Lower leg skin (tissue), 2 donors: ENCODE measurements around a stretch of chr10.

DNA sequence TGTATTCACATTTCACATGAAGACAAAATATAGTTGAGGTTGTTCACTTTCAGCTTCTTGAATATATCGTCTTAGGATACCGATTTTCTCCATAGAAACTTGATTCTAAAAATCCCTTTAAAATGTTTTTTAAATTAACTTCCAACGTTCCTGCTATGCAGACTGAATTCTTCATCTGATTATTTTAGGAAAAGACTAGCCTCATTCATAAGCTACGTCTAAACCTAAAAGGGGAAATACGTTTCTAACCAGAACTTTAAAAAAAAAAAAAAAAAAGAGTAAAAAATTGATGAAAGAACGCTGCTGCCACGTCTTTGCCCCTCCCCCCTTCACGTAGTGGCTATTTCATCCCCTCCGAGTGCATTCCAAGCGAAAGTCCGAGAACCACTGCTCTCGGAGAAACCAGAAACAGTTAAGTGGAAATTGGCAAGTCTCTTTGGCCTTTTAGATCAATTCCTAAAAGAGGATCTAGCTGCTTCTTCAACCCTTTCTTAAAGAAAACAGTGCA is 1.3 kb downstream of the P4HA1 start:
- PRO-cap: bidirectional peak, plus-strand start at position 372 of the sequence, minus-strand start at position 177 of the sequence
- RAMPAGE, long total RNA, 2 experiments: no peak in any of the 2 experiments

- PRO-cap: unidirectional peak, plus-strand start at chr10:73412989; unidirectional peak, plus-strand start at chr10:73413424; bidirectional peak, plus-strand start at chr10:73413637, minus-strand start at chr10:73413697
- RAMPAGE, long total RNA, 2 experiments: no peak in any of the 2 experiments
Observed at GRCh38 chr10:73412716-73413915, 742 bp downstream of the ANXA7 start.

GRCh38 chr10:73506117-73506869 is 10.5 kb upstream of the PPP3CB start:
- PRO-cap: no peak
- RAMPAGE, long total RNA, 2 experiments: no peak in any of the 2 experiments

DNA sequence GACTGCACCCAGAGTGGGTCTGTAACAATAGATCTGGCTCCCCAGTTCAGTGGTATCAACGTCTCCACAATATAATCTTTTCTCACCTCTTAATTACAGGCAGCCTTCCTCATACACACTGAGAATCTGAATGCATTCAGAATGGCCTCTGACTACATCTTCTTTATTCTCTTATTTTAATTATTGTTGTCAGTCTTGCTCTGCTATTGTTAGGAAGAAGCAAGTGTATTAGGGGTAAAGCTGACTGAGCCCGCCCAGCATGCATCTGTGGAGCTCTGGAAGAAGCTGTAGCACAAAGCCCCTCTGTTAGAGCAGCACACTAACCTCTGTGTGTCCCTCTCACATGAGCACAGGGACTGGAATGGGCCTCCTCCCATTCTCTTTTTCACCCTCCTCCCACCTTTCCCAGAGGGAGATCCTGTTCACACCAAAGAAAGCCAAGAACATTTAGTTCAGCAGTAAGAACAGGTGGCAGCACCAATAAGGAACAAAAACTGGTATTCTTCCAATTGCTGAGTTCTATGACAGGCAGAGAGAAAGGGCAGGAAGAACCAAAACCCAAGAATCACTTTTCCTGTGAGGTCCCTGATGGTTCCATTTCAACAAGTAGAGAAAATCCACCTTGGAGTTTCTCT is 37.9 kb downstream of the USP54 start:
- PRO-cap: no peak
- RAMPAGE, long total RNA, 2 experiments: no peak in any of the 2 experiments

- PRO-cap: unidirectional peak, minus-strand start at chr10:73576337
- RAMPAGE, long total RNA, 2 experiments: start-site peak on the minus strand in 1 of 2 experiments, at chr10:73576323-73576346 at its widest, 38 reads per replicate
Observed at GRCh38 chr10:73575491-73576971, 15.1 kb downstream of the USP54 start.

DNA sequence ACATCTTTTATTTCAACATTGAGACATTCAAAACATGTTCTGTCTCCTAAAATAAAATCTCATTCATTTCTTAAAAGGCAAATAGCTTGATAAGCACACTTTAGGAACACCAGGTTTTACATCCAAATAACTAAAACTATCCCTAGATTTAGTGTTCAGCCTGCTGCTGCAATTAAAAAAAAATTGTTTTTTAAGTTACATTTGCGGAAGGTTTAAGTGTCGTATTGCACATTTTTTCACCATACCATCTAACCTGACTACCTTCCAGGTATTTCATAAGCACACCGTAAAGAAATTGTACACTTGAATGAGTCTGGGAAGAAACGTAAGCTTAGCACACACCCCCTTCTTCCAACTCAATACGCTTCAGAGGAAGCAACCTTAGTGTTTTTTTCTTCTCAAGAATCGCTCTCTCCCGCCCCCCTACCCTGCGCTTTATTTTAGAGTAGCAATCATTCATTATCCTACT is 16.4 kb downstream of the MYOZ1 start:
- PRO-cap: no peak
- RAMPAGE, long total RNA, 2 experiments: no peak in any of the 2 experiments

- PRO-cap: bidirectional peak, plus-strand start at chr10:73647745, minus-strand start at chr10:73647748
- RAMPAGE, long total RNA, 2 experiments: no peak in any of the 2 experiments
Observed at GRCh38 chr10:73647115-73647951, 6.1 kb upstream of the MYOZ1 start.

DNA sequence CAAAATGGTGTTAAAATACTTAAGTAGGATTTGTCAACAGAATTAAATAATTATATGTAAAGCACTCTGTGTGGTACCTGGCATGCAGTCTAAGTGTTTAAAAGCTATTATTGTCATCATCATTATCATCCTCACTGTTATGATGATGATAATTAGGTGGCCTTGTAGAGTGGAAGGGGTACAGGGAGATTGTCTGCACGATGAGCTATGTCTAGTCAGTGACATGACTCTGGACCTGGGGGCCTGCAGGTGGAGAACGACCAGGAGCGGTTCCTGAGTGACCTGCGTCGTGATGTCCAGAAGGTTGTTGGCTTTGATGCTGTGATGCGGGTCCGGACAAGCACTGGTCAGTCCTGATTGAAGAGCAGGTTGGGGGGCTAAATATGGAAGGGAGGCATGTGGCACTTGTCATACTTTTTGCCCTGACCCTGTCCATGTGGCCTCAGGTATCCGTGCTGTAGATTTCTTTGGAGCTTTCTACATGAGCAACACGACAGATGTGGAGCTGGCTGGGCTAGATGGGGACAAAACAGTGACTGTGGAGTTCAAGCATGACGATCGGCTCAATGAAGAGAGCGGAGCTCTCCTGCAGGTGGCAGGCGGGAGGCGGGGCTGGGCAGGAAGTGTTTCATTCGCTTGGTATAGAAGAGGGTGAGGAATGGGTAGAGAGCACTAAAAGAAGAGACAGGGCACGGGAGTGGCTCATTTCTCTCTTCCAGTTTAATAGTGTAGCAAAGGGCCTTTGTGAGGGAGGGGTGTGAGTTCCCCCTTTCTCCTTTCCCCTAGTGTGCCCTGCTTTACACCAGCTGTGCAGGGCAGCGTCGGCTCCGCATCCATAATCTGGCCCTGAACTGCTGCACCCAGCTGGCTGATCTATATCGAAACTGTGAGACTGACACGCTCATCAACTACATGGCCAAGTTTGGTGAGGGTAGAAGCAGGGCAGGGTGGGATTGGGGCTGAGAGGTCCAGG is 3.2 kb upstream of the FUT11 start:
- PRO-cap: no peak
- RAMPAGE, long total RNA, 2 experiments: no peak in any of the 2 experiments

DNA sequence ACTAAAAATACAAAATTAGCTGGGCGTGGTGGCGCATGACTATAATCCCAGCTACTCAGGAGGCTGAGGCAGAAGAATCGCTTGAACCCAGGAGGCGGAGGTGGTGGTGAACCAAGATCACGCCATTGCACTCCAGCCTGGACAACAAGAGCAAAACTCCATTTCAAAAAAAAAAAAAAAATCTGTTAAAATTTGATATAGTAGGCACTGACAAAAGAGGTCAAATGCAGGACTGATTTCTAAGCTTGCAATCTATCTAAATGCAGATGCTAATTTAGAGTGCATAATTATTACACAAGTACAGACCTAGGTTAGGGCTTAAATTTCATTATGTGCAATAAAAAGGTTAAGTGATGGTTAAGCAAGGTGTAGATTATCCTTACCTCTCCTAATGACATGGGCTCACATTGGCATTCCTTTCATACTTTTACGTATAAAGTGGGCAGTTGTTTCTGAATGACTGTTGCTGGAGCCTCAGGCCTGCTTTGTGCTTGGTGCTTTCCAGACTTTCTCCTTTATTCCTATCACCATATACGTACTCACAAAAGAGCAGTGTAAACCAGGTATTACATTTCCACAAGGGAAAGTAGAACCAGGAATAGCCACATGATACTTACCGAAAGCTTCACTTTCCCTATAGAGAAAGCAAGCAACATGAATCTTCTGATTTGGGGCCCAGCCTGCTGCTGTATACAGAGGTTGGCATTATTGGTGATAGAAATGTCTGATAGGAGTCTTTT is 2.3 kb upstream of the CHCHD1 start:
- PRO-cap: no peak
- RAMPAGE, long total RNA, 2 experiments: no peak in any of the 2 experiments

- PRO-cap: no peak
- RAMPAGE, long total RNA, 2 experiments: no peak in any of the 2 experiments
Observed at GRCh38 chr10:73873354-73874095, 830 bp downstream of the CAMK2G start.

- PRO-cap: no peak
- RAMPAGE, long total RNA, 2 experiments: no peak in any of the 2 experiments
Observed at GRCh38 chr10:73910034-73910414, 908 bp upstream of the PLAU start.

DNA sequence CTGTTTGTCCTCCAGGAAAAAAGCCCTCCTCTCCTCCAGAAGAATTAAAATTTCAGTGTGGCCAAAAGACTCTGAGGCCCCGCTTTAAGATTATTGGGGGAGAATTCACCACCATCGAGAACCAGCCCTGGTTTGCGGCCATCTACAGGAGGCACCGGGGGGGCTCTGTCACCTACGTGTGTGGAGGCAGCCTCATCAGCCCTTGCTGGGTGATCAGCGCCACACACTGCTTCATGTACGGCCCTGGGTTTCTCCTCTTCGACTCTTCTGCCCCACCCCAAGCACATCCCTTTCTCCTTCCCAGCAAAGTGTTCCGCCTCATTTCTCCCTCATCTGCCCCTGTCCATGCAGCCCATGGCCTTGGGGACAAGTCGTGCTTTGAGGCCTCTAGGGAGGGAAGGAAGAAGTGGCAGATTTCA is 2.6 kb downstream of the PLAU start:
- PRO-cap: no peak
- RAMPAGE, long total RNA, 2 experiments: no peak in any of the 2 experiments

GRCh38 chr10:73949072-73949467 is 38.1 kb downstream of the PLAU start:
- PRO-cap: no peak
- RAMPAGE, long total RNA, 2 experiments: no peak in any of the 2 experiments

DNA sequence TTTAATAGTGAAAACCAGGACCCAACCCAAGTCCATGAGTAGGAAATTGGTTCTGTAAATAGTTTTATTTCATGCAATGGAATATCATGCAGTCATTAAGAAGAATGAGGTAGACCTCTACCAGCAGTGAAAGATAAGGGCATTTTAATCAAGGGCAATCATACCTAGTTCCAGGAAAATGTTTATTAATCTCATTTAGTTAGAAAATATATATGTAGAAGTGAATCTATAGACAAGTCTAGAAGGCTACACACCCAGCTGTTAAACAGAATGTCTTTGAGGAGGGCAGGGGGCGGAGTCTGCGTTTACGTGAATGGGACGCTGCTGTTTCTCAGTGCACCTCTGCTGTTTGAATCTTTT is 687 bp upstream of the VCL start:
- PRO-cap: no peak
- RAMPAGE, long total RNA, 2 experiments: no peak in any of the 2 experiments

- PRO-cap: no peak
- RAMPAGE, long total RNA, 2 experiments: no peak in any of the 2 experiments
Observed at GRCh38 chr10:74043651-74043882, 45.7 kb downstream of the VCL start.

DNA sequence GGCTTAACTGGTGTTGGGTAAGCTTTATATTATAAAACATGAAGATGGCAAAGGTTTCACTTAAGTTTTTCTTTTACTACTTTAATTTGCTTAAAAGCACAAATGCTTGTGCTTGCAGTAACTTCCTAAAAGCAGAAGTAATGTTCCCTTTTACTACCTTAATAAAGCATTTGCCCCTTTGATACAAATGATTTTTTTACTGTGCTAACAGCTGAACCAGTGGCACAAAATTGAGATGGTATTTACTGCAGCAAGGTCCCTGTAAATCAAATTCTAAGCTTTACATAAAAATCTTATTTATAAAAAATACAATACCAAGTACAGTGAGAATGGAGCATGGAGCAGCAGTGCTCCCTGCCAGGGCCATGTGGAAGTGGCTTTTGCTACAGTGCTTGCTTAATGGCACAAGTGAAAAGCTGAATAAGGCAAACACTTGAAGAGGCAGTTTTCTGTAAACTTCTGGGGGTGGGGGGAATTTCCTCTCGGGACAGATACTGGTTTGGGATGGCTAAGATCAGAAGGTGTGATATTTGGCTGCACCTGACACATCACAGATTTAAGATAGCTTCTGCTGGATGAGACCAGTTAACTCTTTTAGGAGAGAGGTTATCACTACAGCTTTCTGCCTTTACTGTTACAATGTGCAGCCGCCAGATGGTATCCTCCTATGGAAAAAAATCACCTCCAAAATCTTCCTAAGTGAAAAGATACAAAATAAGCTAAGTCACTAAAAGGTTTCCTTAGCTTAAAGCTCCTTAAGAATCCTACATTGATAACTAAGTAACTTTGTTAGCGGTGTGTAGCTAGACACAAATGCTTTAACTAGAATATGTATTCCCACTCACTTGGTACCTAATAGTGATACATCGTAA is 27.5 kb downstream of the AP3M1 start:
- PRO-cap: no peak
- RAMPAGE, long total RNA, 2 experiments: no peak in any of the 2 experiments

GRCh38 chr10:74152388-74152949 is 1.4 kb downstream of the ADK start:
- PRO-cap: no peak
- RAMPAGE, long total RNA, 2 experiments: no peak in any of the 2 experiments

DNA sequence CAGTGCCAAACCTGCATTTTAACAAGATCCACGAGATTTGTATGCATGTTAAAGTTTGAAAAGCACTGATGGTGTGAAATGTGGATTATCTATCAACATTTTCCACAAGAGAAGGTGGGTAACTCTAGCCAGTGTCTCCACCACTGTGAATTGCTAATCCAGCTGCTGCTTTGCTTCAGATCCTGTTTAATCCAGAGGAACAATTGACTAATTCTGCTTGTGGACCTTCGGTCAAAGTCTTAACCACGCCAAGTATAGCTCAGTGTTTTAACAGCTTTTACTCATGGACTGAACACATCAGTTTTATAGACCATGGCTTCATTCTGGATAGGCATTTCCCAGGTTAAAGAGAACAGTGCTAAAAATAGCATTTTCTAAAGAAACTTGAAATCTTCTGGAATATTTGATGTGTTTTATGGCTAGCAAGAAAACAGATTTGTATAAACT is 23.5 kb downstream of the ADK start:
- PRO-cap: no peak
- RAMPAGE, long total RNA, 2 experiments: no peak in any of the 2 experiments

DNA sequence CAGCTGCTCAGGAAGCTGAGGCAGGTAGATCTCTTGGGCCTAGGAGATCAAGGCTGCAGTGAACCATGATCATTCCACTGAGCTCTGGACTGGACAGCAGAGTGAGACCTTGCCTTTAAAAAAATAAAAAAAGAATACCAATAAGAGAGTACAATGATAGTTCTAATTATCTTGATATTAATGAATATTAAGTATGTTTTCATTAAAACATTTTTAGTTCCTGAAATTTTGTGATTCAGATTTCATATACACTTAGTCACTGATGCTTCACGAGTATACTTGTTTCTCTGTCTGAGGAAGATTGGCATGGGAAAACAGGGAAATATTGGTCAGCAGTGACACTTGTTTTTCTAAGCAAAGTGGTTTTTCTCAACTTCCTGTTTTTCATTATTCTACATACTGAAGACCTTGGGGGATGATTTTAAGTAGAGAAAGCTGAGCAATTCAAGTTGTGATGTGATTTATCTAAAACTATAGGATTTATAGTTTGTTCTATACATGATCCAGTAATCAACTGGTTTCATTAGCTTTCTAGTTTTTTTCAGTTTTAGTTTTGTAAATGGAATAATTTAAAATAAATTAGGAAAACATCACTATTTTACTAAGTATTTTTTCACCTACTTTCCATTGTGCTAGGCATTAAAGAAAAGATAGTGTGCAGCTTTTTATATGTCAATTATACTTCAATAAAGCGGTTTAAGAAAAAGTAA is 77.0 kb downstream of the ADK start:
- PRO-cap: no peak
- RAMPAGE, long total RNA, 2 experiments: no peak in any of the 2 experiments

GRCh38 chr10:74886621-74887188 is 60.3 kb downstream of the KAT6B start:
- PRO-cap: no peak
- RAMPAGE, long total RNA, 2 experiments: no peak in any of the 2 experiments